ENCODE measurements around a stretch of chr5.

- RRBS, result no CpG with 5 or more reads among the region's 3 CpGs
Observed at GRCh38 chr5:142065370-142065769, 43.2 kb upstream of the NDFIP1 start.

DNA sequence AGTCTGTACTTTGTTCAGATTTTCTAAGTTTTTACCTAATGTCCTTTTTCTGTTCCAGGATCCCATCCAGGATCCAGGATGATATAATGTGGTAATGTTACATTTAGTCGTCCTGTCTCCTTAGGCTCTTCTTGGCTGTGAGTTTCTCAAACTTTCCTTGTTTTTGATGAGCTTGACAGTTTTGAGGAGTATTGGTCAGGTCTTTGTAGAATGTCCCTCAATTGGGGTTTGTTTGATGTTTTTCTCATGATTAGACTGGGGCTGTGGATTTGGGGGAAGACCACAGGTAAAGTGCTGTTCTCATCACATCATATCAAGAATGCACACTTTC, 9.6 kb downstream of the NDFIP1 start:
- RRBS, result no CpG with 5 or more reads among the region's 1 CpG

DNA sequence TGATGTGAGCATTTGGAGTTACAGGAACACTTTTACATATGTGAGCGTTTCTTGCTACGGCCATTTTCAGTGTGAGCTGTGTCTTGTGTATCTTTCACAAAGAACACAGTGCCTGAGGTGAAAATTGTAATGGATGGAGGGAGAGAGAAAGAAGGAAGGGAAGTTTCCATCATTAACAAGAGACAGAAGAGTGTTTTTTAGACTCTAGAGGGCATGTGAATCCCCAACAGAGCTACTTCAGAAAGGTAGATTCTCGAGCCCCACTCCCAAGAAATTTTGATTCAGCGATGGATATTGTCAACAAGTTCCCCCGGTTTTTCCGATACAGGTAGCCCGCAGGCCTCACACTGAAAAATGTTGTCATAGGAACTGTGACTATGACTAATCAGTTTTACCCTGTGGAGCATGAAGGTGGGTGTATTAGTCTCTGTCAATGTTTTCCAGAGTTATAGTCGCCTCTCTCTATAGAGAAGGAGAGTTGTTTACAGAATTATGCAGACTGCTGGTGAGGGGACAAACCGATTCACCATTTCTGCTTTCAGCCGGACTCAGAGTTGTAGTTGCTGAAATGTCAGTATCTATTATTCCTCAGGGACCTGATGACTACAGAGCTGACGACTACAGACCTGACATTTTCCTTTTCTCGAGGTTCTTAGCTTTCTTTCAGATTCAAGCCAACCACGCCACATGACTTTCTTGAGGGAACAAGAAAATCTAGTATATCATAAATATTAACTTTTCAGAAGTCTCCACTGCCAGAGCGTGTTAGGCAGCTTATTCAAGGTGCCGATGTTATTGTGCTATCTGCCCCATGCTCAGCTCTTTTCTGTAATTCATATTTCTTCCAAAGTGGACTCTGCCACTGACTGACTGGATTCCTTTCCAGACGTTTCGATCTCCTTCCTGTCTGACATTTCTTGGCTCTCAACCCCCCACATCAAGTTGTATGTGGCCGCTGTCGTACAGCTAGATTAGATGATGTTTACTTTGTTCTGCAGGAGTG, 178.3 kb downstream of the FGF1 start:
- RRBS, result no CpG with 5 or more reads among the region's 19 CpGs

- RRBS, result no CpG with 5 or more reads among the region's 5 CpGs
Observed at GRCh38 chr5:142568656-142569002, 117.3 kb downstream of the FGF1 start.

- RRBS, result no CpG with 5 or more reads among the region's 3 CpGs
Observed at GRCh38 chr5:142703054-142703586, 17.2 kb upstream of the FGF1 start.

DNA sequence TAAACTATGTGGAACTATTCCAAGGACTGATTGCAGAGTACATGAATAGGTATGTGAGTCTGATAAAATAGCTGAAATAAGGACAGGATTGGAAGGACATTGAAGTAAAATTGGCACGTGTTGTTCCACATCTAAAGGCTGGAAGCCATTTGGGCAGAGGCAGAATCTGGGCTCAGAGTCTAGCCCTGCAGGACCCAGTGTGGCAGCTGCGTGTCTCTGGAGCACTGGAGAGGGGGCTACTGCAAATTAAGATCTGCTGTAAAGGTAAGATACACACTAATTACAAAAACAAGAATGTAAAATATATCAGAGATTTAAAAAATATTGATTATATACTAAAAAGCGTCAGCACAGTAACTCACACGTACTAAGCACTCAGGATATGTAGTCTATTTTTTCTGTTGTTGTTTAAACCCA, 30.2 kb upstream of the FGF1 start:
- RRBS, result no CpG with 5 or more reads among the region's 4 CpGs

- RRBS, result no CpG with 5 or more reads among the region's 49 CpGs
Observed at GRCh38 chr5:142770963-142771782, 996 bp downstream of the ARHGAP26 start.

DNA sequence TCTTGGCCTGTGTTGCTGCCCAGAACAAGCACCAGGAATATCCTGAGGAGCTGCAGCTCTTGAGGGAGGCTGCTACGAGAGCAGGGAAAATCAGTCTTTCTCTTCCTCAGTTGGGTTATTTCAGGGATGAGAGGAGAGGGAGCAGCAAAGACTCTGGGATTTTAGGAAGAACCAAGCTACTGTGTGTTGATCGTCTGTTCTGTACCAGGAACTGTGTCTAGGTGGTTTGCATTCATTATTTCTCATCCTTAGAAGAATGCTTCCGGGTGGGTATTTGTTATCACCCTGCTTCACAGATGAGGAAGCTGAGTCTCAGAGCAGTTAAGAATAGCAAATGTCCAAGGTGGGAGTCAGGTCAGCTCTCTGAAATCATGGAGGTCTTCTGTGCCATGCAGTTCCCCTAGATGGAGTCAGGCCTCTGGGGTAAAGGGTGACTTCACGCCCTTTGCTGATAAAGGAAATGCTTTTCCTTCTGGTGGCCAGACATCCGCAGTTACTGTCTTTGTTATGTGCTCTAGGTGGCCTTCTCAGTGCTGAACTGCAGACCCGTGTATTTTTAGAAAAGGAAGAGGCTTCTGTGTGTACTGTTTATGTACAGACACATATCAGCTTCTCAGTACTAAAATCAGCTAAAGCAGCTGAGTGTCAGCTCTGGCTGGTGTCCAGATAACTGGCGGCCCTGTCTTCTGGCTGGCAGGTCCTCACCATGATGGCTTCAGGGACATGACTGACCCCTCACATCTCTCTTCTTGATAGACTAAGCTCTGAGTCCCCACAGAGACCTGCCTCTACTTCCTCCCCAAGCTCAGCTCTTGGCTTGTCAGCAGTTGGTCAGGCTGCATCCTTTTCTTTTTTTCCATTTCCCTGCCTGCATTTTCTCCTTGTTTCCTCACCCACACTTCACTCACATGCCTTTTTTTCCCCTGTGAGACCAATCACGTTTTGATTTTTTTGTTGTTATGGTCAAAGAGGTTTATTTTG, 75.2 kb downstream of the ARHGAP26 start:
- RRBS, result no CpG with 5 or more reads among the region's 8 CpGs

DNA sequence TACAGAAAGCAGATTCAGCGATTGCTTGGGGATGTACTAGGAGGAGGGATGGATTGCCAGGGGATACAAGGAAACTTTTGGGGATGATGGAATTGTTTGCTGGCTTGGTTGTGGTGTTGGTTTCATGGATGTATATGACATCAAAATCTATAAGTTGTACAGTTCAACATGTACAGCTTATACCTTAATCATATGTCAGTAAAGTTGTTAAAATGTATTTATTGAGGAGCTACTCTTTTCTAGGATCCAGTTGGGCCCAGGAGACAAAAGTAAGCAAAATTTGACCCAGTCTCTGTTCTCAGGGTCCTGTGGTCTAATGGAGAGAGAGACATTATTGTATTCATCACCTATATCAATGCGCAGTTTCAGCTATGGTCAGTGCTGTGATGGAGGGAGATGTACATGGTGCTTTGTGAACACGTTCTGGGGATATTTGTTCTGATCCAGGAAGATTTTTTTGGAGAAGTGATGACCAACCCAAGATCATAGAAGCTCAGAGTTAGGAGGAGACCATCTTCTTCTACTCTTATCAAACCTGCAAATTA, 142.3 kb downstream of the ARHGAP26 start:
- RRBS, result no CpG with 5 or more reads among the region's 3 CpGs

DNA sequence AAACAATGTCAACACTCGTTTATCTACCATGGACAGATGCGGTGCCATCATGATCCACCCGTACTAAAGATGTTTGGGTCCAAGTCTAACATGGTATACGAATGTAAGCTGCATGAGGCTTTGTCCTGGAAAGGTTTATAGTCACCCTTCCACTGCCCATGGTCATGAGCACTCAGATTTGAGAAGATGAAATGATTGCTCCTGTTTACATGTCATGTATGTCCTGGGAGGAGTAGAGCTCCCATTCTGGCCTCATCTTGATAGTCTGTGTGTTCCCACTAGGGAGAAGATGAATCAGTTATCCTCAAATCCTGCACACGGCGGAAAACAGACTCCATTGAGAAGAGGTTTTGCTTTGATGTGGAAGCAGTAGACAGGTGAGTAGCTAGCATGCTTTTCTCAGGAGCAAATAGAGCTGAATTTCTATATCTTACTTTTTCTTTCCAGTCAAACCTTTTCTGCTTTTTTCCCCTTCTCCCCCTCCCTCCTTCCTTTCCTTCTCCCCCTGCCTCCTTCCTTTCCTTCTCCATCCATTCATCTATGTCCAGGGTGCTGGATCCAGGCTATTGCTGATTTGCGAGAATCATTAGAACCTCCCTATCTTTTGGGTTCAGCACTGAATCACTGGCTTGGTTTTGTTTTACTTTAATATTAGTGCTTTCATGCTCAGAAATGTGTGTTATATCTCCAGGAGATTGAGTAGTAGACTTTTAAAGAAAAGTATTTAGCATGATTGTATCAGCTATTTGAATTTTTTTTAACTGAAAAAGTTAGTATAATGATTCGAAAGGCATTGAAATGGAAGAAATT, 142.9 kb downstream of the ARHGAP26 start:
- RRBS, result no CpG with 5 or more reads among the region's 8 CpGs

DNA sequence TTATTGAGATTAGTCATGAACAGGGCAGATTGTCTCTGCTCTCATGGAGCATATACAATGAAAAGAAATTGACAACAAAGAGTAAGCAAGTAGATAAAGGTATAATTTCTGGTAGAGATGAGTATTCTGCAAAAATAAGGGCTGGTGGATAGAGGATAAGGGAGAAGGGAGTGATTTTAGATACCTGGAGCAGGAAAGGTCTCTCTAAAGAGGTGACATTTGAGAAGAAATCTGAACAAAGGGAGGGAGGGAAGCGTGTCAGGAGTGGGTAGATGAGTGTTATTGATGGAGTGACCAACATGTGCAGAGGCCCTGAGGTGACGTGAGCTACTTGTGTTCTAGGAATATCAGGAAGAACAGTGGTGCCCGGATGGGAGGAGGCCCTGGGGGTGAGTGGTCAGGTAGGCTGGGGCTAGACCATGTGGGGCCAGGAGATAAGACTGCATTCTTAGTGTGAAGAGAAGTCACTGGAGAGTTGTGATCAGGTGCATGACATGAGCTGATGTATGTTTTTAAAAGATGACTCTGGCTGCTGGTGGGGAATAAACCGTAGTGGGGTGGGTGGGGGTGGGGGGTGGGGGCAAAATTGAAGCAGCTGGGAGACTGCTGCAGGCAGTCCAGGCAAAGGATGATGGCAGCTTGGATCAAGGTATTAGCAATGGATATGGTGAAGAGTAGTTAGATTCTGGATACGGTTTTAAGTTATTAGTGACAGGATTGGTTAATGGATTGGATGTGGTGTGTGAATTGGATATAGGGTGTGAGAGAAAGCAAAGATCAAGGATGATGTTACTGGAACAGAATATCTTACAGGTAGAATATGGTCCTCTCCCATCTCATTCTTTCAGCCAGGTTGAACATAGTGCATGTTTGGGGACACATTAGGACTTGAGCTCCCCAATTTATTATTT, 256.3 kb downstream of the ARHGAP26 start:
- RRBS, result no CpG with 5 or more reads among the region's 5 CpGs

DNA sequence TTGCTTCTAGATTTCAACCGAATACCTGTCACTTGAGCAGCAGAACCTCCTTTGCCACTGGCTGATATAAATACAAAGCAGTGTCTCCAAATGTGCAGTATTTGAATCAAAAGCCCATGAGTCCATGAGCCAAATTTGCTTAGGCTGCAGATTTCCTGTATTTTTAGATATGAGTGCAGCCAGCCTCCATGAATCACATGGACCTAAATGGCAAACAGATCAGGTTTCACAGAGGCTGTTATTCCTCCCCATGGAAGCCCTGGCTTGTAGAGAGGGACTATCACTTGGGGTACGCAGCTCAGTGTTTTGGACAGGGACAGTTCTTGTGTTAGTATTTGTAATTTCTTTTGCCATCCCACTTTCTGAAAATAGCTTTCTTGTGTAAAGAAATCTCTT, 272.2 kb downstream of the ARHGAP26 start:
- RRBS, result no CpG with 5 or more reads among the region's 2 CpGs

DNA sequence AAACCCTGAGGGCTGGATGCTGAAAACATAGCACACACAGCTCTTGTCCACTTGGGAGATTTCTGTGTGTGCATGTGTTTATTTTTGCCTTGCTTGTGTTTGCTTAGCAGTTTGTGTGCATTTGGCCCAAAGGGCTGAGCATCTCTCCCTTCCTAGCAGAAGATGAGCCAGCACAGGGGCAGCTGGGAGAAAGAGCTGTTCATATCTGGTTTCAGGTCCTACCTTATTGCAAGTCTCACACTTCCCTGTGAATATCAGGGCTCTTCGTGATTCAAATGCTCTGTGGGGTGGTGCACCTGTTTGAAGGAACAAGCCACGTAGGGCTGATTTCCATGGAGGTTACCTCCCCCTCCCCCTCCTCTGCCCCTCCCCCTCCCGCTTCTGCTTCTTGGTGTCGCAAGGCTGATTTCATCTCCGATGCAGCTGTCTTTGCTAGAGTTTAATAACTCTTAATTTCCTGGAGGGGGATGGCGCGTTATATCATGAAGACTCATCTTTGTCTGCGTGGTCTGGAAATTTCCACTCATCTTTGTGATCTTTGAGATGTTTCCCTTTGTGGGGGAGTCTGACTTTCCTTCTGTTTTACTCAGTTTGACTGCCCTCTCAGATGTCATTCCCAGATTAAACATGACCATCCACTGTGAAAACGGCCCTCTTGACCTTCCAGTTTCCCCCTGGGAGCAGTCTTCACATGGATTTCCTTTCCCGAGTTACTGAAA, 296.7 kb downstream of the ARHGAP26 start:
- RRBS, result no CpG with 5 or more reads among the region's 10 CpGs

DNA sequence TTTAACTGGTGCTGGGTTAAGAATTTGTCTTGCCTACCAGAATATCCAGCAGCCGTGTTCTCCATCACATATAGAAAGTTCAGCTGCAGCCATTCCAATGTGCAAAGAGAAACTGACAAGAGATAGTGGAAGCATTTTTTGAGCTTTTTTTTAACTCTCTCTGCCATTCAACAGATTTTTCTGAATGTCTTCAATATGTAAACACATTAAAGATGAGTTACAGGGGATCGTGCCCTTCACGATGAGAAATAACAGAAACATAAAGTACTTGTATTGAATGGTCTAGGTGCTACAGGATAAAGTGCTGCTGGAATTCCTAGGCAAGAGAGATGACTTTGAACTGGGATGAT, 235.8 kb downstream of the NR3C1 start:
- RRBS, result no CpG with 5 or more reads among the region's 3 CpGs

DNA sequence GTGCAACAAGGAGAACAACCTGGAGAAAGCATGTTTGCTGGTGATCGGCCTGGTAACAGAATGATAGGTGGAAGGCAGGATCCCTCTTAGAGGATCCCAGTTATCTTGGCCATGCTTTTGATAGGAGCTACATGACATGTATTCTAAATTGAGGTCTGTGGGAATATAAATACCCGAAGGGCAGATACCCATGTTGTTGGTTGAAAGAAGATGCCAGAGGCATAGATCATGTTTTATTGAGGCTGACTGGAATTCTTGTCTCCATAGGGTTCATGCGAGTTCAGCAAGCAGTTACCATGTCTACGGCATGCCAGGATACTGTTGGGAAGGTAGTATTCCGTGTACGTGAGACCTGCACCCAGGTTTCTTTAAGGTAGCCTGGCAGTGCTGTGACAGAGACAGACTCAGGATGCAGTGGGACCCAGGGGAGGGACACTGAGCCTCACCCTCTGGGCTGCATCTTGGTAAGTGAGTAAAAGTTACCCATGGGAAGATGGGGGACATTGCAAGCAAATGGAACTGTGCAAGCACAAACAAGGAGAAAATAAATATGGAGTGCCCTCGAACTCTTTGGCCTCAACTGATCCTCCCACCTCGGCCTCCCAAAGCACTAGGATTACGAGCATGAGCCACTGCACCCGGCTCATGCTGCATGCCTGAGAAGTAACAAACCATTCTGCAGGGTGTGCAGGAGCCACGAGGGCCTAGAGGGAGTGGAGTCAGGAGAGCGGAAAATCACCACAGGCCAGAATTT, 230.6 kb downstream of the NR3C1 start:
- RRBS, result no CpG with 5 or more reads among the region's 12 CpGs

DNA sequence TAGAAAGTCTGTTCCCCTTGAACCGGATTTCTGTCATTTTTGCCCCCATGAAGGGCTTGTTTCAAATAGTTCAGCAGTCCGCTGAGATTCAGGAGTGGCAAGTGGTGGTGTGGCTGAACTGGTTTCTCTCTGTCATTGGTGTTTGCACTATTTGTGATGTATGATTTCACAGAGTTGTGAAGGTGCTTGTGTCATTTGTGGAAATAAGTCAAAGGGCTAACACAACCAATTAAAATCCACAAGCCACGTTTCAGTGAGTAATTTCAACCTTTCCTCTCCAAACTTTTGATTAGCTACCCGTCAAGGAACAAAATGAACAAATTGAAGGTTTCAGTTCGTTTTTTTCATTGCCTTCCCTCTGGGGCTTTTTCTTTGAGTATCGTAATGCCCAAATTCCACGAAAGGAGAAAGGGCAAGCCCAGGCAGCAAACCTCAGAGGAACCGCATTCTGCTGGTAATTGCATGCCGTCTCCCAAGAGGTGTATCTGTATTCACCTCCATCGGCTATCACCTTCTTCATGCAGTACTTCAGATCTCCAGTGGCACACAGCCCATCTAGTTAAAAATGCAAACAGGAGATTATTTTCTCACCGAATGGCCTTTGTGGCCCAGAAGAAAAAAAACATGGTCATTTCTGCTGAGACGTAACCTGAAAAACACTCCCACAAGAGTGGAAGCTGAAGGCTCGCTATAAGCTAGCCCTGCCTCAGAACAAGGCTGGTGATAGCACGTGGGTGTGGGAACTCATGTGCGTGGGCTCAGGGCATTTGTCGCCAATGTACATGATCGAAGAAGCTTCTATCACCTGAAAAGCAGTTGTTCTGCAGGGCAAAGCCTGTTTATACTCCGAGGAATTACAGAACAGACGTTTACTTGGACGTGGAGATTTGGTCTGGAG, 197.1 kb downstream of the NR3C1 start:
- RRBS, result no CpG with 5 or more reads among the region's 20 CpGs

DNA sequence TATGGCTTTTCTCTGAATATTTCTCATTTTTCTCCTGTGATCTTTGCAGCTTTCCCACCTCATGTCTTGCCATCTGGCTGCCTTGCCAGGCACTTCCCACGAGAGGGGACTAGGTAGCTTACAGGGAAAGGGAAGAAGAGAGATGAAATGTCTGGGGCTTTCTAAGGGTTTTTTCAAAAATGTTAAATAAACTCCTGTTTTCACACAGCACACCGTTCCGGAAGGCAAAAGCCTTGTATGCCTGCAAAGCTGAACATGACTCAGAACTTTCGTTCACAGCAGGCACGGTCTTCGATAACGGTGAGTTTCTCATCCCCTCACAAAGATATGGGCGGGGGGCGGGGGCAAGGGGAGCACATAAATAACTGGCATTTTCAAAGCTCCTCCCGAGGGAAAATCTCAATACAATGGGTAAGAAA, 189.7 kb downstream of the NR3C1 start:
- RRBS, result no CpG with 5 or more reads among the region's 10 CpGs

- RRBS, result no CpG with 5 or more reads among the region's 4 CpGs
Observed at GRCh38 chr5:143379380-143380114, 23.9 kb downstream of the NR3C1 start.

GRCh38 chr5:143404643-143404723, 997 bp upstream of the NR3C1 start:
- RRBS, result no CpG with 5 or more reads among the region's 2 CpGs

All from AG08470 (cell line).